Hepatocyte (in vitro differentiated cells and primary cell): ENCODE data around the genes ABCA9 and KCNJ16.

GRCh38 chr17:68468106-68468805 is 11.0 kb upstream of the WIPI1 start:
- RAMPAGE, long total RNA = no peak
- RRBS = no CpG with 5 or more reads among the region's 5 CpGs

DNA sequence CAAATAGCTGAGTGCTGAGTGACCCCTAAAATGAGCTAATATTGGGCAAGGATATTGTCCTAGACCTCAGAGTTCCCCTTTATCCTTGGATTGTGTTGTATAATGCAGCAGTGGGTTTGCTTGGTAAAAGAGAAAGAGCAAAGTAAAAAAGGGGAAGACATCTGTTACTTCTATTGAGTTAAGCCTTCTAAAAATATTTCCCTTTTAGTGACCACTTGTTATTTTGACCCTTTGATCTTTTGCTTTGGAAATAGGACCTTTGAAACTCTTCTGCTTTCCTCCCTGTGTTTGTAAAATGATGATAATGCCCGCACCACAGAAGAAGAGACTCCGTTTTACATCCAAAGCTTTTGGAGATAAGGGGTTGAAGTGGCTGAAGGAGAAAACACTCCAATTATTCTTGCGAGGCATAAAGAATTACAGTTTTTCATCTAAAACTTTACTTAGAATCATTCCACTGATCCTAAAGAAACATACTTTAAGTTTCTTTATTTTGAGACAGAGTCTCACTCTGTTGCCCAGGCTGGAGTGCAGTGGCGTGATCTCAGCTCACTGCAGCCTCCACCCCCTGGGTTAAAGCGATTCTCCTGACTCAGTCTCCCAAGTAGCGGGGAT is 26.9 kb upstream of the PRKAR1A start:
- RAMPAGE, long total RNA = no peak
- RRBS = no CpG with 5 or more reads among the region's 6 CpGs

GRCh38 chr17:68513082-68513879 is 1.1 kb downstream of the PRKAR1A start:
- RAMPAGE, long total RNA = no peak
- RRBS = 4% methylated on average over 4 of the region's 20 CpGs

- RAMPAGE, long total RNA = no peak
- RRBS = no CpG with 5 or more reads among the region's 1 CpG
Measured at GRCh38 chr17:68518473-68518721, 6.2 kb downstream of the PRKAR1A start.

- RAMPAGE, long total RNA = no peak
- RRBS = no CpG with 5 or more reads among the region's 7 CpGs
Measured at GRCh38 chr17:68596403-68597296, 4.5 kb downstream of the FAM20A start.

GRCh38 chr17:69060760-69061298 is at the start of gene ABCA9:
Gene ABCA9, minus strand, starts transcription at chr17:69060927.
- RAMPAGE, long total RNA = no peak
- RRBS = no CpG with 5 or more reads among the region's 3 CpGs

GRCh38 chr17:69117712-69118526 is 23.8 kb downstream of the ABCA6 start:
- RAMPAGE, long total RNA = no peak
- RRBS = no CpG with 5 or more reads among the region's 3 CpGs

DNA sequence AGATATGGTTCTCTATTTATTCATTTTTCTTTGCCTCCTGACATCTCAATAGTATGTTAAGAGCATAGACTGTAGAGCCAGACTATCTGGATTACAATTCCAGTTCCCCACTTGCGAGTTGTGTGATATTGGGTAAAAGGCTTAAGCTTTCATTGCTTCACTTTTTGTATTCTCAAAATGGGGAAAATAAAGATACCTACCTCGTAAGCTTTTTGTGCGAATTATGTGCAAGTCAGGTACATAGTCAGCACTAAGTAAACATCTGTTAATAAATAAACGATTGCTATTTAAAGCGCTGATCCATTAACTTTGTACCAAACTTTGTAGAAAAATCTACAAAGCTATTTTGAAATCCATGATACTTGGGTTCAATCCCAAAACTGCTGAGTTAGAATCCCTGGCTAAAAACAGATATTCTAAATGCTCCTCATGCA is 19.7 kb downstream of the ABCA6 start:
- RAMPAGE, long total RNA = no peak
- RRBS = no CpG with 5 or more reads among the region's 5 CpGs

DNA sequence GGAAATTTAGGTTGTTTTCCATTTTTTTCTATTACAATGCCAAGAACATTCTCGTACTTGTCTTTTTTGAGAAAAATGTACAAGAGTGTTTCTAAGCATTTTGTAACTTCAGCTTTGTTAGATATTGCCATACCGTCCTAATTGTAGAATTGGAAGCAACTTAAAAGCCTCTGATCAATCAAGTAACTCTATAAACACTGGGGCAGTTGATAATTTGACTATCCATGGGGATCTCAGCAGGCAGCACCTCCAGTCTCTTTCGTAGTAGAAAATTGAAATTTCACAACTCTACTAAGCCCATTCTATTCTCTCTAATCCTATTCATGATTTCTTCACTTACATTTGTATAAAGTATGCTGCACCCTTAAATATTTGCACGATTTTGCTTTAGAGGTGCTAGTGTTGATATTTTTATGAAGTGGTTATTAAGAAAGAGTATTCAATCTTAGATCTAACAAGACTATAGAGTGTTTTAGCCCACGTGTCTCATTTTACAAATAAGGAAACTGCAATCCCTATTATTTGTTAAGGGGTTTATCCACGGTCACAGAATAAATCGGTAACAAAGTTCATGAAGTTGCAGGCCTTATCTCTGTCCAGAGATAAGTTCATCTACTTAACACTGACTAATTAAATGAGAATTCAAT is 11.0 kb downstream of the ABCA6 start:
- RAMPAGE, long total RNA = no peak
- RRBS = no CpG with 5 or more reads among the region's 7 CpGs

- RAMPAGE, long total RNA = no peak
- RRBS = no CpG with 5 or more reads among the region's 5 CpGs
Measured at GRCh38 chr17:69268450-69269039, 39.9 kb upstream of the ABCA10 start.

DNA sequence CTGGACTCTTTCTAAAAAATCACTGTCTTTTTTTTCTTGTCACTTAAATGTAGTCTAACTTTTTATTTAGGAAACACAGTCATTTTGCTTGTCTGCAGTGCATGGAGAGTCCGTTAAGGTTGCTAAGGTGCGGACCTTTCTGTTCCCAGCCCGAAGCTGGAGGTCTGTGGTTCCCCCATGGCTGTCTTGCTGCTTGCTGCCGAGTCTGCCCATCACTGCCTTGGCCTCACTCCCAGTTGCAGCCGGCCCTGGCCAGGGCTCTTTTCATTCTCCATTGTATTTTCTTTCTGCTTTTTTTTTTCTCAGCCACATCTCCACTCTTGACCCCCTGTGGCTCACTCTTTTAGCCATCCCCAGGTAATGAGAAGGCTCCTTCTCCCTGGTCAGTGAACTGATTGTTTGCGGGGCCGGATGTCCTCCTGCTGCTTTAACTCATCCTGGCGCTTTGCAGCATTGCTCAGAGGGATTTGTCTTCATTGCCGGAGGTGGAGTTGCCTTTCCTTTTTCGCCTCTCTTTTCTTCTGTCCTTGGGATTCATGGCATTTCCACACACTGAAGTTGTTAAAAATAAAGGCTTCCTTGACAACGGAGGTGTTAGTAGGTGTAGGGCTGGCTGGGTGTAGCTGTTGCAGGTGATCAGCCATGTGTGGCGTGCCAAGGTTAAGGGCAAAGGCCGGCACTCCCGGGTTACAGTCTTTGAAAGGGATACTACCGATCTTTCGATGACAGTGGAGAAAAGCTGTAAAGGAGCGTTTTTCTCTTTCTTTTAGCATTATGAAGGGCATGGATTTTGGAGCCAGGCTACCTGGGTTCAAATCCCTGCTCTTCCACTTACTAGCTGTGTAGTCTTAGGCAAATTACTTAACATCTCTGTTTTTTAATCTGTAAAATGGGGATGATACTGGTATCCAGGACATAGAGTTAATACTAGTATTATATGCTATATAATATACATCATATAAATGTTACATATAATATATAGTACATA is 34.1 kb downstream of the MAP2K6 start:
- RAMPAGE, long total RNA = no peak
- RRBS = 44% methylated on average over 3 of the region's 17 CpGs

GRCh38 chr17:69500813-69501205 is 86.3 kb downstream of the MAP2K6 start:
- RAMPAGE, long total RNA = no peak
- RRBS = no CpG with 5 or more reads among the region's 3 CpGs

GRCh38 chr17:70074981-70075530 is at the start of gene KCNJ16:
Gene KCNJ16, plus strand, starts transcription at chr17:70075225.
- RAMPAGE, long total RNA = start-site peak on the plus strand at chr17:70075310-70075356, 51 and 27 reads in 2 replicates
- RRBS = no CpG with 5 or more reads among the region's 5 CpGs

- RAMPAGE, long total RNA = no peak
- RRBS = no CpG with 5 or more reads among the region's 6 CpGs
Measured at GRCh38 chr17:71163608-71163872, 957.3 kb upstream of the SOX9 start.

DNA sequence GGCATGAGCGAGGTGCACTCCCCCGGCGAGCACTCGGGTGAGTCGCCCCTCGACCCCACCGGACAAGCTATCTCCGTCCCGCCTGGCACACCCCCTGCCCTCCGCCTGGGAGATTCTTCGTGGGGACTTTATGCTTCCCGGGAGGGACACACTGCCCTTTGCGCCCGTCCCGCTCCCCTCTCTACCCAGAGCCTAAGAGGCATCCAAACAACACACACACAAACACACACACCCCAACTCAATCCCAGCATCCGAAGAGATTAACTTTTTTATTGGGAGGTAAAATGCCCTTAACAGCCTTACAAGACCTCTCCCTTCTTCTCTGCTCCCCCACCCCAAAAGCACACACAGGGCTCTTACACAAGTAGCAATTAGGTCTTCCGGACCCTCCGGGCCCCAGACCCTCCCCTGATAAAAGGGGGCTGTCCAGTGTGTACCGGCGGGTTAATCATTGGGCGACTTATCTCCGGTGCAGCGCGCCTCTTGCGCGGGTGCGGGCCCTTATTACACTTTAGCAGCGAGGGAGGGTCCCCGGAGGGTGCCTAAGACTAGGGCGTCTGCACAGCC is 2.2 kb downstream of the SOX9 start:
- RAMPAGE, long total RNA = no peak
- RRBS = 24% methylated on average over 18 of the region's 30 CpGs

GRCh38 chr17:72151068-72151421 is 30.2 kb downstream of the SOX9 start:
- RAMPAGE, long total RNA = no peak
- RRBS = 33% methylated on average over 1 of the region's 4 CpGs

- RAMPAGE, long total RNA = no peak
- RRBS = 17% methylated on average over 2 of the region's 11 CpGs
Measured at GRCh38 chr17:72151422-72152018, 30.7 kb downstream of the SOX9 start.

DNA sequence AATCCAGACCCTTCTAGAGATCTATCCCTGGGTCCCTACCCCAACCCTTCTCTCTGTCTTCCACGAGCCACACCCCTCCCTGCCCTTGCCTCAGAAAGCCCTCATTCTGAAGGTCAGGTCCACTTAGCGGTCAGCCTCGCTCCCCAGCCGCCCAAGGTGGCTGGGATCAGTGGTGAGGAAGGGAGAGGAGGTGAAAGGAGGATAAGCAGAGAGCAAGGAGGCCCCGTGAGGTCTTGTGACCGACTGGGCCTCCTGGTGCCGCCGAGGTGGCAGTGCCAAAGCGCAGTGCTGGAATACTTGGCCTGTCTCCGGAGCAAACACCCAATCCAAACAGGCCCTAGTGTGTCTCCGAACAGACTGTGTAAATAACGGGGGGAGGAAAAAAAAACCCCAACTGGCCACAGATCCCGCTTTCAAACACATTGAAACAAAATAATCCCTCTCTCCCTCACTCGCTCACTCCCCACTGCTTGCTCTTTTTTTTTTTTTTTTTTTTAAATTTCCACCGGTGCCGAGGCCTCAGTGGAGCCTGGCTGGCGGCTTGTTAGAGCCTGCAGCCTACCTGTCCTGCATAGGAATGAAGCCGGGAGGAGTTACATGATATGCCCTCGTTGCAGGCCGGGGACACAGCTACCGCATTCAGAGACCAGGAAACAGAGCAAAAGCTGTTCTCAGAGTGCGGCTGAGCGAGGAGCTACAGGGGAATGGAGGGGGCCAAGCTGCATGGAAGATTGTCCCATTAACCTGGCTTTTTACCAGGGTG is 381.0 kb downstream of the SOX9 start:
- RAMPAGE, long total RNA = no peak
- RRBS = 19% methylated on average over 4 of the region's 23 CpGs

GRCh38 chr17:72574251-72575044 is 453.6 kb downstream of the SOX9 start:
- RAMPAGE, long total RNA = no peak
- RRBS = no CpG with 5 or more reads among the region's 11 CpGs

GRCh38 chr17:72578250-72578531 is 457.4 kb downstream of the SOX9 start:
- RAMPAGE, long total RNA = no peak
- RRBS = no CpG with 5 or more reads among the region's 1 CpG